Measurements from ENCODE around the genes BGN, PNCK and FLNA.

GRCh38 chrX:153494782-153496033 is at the start of gene BGN:
BGN (plus strand) TSS chrX:153494980.
- RRBS, result no CpG with 5 or more reads among the region's 54 CpGs

GRCh38 chrX:153508090-153508816 is 9.2 kb upstream of the ATP2B3 start:
- RRBS, result no CpG with 5 or more reads among the region's 25 CpGs

DNA sequence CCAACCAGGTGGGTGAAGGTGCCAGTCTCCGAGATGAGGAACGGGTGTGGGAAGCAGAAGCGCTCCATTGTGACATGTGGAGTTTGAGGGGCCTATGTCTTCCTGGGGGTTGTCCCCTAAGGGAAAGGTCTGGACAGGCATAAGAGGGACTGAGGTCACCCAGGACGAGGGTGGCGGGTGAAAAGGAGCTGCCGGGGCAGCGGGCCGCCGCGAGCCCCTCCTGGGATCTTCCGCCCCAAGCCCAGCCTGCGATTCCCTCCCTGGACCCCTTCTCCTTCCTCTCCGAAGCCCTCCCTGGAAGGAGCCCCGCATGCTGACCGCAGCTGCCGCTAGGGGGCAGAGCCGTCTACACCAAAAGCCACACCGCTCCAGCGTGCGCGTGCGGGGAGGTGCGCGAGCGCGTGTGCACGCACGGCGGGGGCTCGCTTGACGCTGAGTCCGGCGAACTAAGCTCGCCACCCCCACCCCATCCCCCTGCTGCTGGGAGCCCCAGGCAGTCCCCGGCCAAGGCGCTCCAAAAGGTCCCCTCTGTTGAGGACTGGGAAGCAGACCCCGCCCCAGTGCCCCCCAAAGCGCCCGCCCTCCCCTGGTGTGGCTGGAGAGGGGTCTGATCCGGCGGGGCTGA is 10.9 kb upstream of the CCNQ start:
- RRBS, result 5% methylated on average over 4 of the region's 41 CpGs

DNA sequence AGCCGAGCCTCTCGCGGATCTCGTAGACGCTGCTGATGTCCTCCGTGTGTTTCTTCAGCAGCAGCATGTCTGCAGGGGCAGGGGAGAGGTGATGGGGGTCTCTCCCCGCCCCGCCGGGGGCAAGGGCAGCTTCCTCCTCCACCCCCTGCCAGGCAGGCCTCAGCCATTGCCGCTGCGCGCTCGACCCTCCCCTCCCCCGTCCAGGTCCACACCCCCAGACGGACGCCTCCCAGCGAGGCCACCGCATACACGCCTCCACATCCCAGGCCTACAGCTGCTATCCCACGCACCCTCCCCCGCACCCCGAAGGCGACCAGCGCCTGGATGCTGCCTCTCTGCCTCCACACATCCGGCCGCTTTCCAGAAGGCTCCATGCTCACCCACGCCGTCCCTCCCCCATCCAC is 601 bp downstream of the PNCK start:
- RRBS, result no CpG with 5 or more reads among the region's 28 CpGs

- RRBS, result 5% methylated on average over 33 of the region's 61 CpGs
Measured at GRCh38 chrX:153673693-153674081, at the start of gene PNCK. PNCK (minus strand) TSS chrX:153673813.

DNA sequence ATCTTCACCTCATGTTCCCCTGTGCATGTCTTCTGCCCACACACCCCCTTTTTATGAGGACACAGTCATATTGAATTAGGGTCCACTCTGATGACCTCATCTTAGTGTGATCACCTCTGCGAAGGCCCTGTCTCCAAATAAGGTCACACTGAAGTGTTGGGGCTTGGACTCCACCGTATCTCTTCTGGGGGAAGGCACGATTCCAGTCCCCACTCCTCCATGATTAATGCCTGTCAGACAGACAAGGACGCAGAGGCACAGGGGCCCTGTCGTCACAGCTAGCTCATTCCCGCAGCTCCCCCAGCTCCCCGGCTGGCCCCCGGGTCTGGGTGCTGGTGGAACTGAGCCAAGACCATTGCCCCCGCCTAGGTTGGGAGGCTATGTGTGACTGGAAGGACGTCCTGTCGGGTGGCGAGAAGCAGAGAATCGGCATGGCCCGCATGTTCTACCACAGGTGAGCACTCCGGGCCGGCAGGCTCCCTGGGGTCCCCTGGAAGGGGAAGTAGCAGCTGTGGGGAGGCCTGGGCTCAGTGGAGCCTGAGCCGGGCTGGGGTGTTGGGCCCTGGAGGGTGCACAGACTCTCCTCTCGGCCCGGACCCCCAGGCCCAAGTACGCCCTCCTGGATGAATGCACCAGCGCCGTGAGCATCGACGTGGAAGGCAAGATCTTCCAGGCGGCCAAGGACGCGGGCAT is 18.1 kb downstream of the ABCD1 start:
- RRBS, result no CpG with 5 or more reads among the region's 27 CpGs

DNA sequence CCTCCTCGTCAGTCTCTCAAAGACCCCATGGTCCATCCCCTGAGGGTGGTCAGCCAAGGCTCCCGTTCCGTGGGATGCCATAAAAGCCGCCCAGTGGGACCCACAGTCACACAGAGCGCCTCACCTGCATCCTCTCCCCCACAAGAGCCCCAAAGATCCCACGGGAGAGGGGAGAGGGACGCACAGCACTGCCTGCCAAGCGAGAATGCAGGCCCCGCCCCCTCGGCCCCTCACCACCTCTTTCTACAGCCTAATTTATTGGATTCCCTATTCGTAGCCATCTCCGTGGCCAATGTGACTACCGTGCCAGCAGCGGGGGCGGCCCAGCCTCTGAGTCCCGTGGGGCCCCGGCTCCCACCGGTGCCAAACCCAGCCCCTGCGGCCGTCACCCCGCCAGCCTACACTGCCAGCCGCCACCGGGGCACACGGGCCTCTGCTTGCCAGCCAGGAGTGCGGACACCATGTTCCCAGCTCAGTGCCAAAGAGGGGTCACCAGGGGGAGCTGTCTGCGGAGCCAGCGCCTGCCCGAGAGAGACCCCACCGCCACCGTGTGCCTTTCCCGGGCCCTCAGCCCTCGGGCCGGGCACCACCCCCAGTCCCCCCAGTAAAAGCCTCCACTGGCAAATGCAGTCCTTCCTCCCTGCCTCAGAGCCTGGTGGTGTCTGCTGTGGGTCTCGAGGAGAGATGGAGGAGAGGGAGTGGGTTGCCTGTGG is 19.6 kb downstream of the ABCD1 start:
- RRBS, result 9% methylated on average over 4 of the region's 34 CpGs

- RRBS, result 2% methylated on average over 26 of the region's 35 CpGs
Measured at GRCh38 chrX:153829302-153829776, 1.0 kb downstream of the PDZD4 start.

GRCh38 chrX:153953043-153953958 is 8.9 kb upstream of the RENBP start:
- RRBS, result 1% methylated on average over 8 of the region's 36 CpGs

DNA sequence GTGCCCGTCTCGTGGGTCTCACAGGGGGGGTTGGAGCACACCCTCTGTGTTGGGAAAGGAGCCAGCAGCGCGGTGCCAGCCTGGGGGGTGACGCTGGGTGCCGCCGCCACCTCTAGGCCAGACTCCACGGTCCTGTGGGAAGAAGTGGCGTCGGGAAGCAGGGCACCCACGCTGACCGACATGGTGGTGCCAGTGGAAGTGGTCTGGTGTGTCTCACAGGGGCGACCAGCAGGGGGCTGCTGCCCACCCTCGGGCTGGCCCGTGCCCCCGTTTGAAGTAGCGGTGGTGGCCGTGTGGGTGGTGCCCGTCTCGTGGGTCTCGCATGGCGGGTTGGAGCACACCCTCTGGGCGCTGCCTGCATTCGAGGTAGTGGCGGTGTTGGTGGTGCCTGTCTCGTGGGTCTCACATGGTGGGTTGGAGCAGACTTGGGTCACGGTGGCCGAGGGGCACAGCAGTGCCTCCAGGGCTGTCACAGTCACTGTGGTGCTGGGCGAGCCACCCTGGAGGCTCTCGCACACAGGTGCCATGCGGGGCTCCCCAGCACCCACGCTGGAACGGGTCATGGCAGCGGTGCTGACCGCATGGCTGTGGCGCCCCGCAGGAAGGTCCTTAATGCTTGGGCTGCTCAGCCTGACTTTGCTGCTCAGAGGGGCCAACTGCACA is 9.8 kb upstream of the RENBP start:
- RRBS, result no CpG with 5 or more reads among the region's 37 CpGs

GRCh38 chrX:153973978-153974718 is 1.6 kb downstream of the TMEM187 start:
- RRBS, result no CpG with 5 or more reads among the region's 15 CpGs

DNA sequence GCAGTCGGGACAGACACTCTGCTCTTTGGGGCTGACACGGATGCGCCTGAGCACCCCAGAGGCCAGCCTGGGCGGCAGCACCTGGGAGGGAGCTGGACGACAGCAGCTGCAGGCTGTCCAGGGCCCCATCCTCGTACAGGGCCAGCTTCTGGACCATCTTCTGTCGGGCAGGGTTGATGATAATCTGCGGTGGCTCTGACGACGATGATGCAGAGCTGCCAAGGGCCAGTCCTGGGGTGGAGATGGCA is 7.3 kb downstream of the IRAK1 start:
- RRBS, result no CpG with 5 or more reads among the region's 10 CpGs

GRCh38 chrX:154015309-154015942 is 4.3 kb downstream of the IRAK1 start:
- RRBS, result no CpG with 5 or more reads among the region's 16 CpGs

- RRBS, result no CpG with 5 or more reads among the region's 18 CpGs
Measured at GRCh38 chrX:154052554-154052997, 32.9 kb upstream of the IRAK1 start.

- RRBS, result 10% methylated on average over 26 of the region's 111 CpGs
Measured at GRCh38 chrX:154374013-154375467, at the start of gene FLNA. FLNA (minus strand) TSS chrX:154374634.

GRCh38 chrX:154377872-154378405 is 1.2 kb upstream of the EMD start:
- RRBS, result 3% methylated on average over 7 of the region's 39 CpGs

DNA sequence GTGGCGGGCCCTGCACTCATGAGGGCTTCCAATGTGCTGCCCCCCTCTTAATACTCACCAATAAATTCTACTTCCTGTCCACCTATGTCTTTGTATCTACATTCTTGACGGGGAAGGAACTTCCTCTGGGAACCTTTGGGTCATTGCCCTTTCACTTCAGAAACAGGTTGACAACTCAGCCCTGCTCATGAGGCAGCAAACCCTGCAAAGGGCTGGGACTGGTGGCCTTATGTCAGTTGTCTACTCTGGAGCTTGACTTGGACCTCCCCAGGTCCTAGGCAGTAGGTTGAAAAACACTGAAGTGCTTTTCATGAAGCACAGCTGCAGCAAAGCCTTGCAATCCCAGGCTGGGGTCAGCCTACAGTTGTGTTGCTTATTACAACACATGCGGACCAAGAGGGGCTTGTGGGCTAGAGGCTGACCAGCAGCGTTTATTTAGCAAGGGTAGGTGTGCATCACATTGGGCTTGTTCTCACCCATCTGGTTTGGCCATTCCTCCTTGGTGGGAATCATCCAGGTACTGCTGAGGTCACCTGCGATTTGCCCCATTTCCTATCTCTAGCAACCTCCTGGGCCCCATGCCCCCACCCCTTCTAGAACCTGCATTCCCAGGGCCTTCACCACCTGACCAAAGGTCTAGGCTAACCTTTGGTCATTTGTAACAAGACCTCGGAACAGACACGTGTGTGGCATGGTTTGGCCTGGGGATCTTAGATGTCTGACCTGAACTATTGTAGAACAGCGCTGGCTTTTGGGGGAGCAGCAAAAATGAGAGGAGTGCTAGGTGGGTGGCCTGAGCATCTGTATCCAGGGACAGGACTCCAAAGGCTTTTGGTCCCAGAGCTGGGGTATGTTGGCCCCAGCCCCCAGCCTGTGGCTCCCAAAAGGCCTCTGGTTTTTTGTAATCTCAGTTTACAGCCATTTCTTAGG is 2.9 kb downstream of the RPL10 start:
- RRBS, result no CpG with 5 or more reads among the region's 8 CpGs

- RRBS, result no CpG with 5 or more reads among the region's 27 CpGs
Measured at GRCh38 chrX:154445416-154446155, 1.6 kb downstream of the FAM50A start.

DNA sequence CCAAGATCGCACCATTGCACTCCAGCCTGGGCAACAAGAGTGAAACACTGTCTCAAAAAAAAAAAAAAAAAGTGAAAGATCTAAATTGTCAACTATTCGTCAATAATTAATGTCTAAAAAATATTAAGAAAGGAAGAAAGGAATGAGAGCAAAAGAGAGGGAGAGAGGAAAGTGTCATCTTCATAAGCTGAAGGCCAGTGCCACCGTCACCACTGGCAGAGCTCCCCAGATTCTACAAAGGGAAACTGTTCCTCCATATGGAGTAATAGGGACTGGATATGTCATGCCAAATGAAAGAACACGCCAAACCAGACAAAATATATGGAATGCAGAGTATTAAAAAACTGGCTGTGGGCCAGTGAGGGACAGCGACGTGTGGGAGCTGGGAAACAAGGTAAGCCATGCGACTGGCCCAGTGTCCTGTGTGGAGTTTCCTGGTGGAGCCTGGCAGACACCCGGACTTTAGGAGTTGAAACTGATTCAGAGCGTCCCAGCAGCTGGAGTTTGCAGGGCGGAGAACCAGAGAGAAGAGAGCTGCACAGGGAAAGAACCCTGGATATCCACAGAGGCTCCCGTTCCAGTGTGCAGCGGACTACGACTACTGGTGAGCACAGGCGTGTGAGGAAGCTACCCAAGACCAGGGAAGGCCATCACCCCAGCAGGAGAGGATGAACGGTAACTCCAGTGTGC is 2.5 kb downstream of the LAGE3 start:
- RRBS, result no CpG with 5 or more reads among the region's 15 CpGs

DNA sequence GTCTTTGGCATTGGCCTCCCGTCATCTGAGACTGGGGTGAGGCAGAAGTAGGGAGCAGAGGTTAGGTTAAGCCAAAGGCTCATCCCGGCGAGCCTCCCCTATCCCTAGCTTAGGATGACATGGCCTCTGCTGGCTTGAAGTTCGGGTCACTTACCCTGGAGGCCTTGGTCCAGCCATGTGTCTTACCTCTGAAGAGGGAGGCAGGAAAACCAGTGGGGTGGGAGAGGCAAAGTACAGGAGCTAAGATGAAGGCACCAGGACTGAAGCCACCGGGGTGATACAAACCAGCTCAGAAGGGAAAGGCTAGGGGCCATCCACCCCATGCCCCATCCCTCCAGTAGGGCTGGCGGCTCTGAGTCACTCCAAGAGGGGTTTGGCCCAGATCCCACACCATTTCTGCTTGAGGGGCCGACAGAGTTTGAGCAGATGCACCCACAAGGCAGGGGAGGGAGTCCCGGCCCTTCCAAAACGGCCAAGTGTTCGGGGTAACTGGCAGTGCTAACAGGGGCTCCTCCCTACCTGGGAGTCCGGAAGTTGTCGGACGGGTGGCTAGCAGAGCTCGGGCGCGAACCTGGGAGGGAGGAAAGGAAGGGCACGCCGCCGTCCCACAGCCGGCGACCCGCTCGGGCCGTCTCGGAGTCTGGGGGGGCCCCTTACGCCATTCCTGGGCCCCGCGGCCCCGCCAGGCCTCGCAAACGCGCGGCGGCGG is 487 bp downstream of the SLC10A3 start:
- RRBS, result 1% methylated on average over 11 of the region's 35 CpGs

Data from brain (tissue), 1 donor.